Right ventricle myocardium (tissue), 1 donor: ENCODE data around the genes RNF115, HJV and GJA5.

DNA sequence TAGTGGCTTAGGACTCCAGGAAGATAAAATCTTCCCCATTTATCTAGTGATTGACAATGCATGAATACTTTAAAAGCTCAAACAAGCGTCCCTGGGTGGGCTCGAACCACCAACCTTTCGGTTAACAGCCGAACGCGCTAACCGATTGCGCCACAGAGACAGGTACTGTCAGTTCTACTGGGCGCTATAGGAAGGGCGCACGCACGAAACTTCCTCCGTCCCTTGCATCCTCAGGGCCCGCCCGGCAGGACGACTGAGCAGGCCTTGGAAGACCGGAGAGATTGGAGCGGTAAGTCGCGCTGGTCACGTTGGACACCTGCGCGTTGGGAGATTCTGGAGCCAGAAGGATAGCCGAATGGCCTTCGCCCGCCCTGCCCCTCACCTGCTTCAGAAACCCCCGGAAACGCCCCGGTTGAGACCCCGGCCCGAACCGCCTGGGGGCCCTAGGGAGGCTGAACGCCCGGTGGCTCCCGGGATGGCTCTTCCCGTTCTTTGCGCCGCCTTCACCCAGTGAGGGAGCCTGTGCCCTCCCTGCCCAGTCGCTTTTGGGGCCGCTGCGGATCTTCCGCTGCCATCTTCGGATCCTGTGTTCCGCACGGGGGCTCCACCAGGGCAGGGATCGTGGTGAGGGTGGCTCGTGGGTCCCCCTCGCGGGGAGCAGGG lies 25.1 kb upstream of the PPIAL4F start:
- PRO-cap, 2 experiments: no peak in any of the 2 experiments

- PRO-cap, 2 experiments: no peak in any of the 2 experiments
Measured at GRCh38 chr1:145720939-145721608, 1.8 kb downstream of the CD160 start.

DNA sequence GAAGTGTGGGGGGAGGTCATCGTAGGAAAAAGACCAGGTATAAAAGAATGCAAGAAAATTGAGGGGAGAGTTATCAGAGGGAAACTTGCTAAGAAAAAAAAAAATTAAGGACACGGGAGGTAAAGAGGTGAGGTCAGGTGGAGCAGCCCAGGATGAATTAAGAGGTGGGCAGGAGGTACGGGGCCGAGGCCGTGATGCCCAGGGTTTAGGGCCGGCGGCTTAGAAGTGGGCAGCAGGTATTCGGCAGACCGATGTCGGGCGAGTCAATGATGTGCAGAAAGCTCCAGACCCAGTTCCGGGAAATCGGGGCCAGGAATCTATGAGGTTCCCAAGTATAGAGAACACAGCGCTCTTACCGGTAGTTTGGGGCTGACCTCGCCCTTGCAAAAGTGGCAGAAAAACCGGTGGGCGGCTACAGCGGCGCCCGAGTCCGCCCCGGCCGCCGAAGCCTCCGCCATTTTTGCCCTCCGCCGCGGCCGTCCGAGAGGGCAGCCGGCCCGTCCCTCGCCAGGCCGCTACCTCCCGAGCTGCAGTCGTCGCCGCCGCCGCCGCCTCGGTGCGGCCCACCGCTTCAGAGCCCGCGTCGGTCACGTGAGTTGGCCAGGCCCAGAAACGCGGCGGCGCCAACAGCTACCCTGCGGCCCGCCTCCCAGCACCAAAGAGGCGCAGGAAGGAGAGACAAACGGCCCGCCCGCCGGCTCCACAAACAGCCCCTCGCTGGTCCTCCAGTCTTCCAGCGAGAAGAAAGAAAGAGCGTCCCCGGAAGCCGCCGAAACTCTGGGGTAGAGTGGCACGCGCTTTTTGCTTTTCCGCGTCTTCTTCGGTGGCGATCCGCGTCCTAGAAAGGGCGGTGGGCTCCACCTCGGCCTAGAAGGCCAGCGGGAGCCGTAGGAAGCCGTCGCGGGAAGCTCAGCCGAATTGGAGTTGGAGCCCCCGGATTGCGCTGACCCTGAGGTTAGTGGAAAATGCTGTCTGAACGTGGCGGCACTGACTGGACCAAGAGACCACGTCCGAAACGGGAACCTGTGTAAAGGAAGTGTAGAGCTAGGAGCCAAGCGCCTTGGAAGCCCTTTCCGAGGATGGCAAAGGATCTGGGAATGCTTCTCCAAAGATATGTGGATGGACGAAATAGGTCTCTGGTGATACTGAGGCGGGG lies at the start of gene RNF115:
Gene RNF115, minus strand, starts transcription at position 680 of the 1,156 bp plus-strand sequence.
- PRO-cap, 2 experiments: peak in 2 of 2 experiments; most common plus-strand start position 655 of the sequence (in 2); most common minus-strand start position 573 of the sequence (in 2)

- PRO-cap, 2 experiments: no peak in any of the 2 experiments
Measured at GRCh38 chr1:145961587-145962321, 2.6 kb downstream of the ANKRD34A start.

DNA sequence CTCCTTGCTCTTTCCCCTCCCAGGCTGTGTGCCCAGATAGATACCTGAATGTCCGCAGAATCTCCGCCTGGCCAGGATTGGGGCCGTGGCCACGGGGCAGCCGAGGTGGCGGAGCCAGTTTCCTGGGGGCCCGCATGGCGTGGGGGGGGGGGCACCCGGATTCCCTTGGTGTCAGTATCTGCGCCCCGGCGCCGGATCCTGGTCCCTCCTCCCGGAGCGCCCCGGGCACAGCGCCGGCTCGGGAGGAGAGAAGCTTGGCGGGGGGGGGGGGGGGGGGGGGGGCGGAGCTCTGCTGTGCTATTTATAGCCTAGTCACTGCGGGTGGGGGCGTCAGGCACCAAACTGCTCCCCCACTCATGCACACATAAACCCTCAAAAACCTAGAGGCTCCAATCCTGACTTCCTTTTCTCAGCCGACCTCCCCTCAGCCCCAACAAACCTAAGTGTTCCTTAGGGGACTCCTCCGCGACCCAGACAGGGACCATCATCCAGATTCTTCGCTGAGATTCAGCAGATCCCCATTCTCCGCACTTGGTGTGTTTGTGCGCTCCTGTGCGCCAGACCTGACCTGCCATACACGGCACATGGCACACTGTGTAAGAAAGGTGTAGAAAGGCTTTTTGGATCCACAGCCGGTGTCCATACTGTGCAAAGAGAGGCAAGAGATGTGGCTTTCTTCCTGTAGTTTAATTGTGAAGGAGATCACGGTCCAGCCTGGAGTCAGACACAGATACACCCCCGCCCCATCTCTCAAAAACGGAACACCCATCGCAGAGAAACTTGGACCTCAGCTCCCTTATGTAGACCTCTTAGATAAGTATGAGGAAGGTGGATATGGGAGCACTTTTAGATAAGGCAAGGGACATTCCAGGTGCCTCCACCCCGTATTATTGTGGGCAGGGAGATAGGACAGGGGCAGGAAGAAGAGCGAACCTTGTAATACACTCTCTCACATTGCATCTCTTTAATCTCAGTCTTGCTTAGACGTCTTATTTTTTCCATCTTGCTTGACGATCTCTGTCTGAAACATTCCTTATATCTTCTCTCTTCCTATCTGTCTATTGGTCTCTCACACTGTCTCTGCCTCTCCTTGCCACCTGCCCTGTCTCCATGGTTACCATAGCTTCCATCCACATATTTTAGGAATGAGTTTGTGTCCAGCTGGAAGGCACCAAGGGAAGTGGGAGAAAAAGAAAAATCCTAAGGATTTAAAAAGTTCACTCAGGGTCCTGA lies 1.6 kb downstream of the ANKRD34A start:
- PRO-cap, 2 experiments: peak in 2 of 2 experiments; most common plus-strand start position 304 of the sequence (in 2); most common minus-strand start position 200 of the sequence (in 1)

GRCh38 chr1:145978160-145978521 lies 13.7 kb downstream of the POLR3GL start:
- PRO-cap, 2 experiments: no peak in any of the 2 experiments

DNA sequence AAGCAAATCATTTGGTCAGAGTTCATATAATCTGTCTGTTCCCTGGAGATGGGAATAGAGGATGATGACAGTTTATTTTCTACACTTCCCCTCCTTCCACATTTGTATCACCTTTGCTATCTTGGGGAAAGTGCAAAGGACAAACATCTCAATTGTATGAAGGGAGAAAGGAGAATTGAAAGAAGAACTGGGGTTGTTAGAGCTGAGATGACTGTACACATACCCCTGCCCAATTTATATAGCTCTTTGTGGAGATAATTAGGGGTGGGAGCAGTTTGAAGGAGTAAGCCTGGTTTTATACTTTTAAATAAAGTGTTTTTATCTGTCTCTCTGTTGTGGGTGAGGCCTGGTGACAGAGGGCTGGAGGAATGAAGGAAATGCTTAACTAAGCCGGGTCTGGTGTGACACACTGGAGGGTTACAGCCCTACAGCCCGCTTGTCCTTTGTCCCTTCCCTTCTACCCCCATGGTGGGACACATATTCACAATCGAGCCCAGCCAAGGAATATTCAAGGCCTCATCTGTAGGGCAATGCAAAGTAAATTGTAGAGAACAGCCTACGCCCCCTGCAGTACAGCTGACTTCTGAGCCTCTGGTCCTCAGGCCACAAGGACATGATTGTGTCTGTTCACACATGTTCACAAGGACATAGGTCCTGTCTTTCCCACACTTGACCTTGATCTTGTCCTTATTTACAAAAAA lies 14.2 kb downstream of the POLR3GL start:
- PRO-cap, 2 experiments: no peak in any of the 2 experiments

DNA sequence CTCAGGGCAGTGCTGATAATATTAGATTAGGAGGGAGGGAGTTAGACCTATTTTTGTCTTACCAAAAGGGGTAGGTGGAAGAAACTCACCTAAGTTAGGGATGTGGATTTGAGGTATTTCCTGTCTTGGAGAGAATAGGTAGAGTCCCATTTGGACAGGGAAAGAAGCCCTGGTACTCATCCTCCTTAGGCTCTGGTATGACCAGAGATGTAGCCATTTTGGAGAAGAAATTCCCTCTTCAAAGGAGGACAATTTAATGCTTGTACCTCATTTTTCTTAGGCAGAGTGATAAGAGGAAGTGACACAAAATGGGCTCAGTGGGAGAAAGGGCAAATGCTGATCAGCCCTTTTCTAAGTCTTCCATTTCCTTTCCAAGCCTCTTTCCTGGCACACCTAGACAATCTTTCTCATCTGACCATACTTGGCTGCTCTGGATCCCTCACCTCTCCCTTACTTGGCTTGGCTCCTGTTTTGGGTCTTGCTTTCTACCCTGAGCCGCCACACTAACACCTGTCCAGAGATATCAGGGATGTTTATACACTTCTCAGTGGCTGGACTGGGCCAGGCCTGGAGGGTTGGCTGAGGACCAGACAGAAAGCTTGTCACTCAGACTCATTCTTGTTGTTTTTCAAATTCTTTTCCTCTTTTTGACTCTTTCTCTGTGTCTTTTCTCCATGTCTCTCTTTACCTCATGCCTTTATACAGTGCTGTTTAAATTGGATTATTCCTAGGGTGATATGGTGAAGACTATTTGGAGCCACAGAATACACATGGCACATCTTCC lies 13.2 kb downstream of the TXNIP start:
- PRO-cap, 2 experiments: peak in 2 of 2 experiments; most common plus-strand start position 563 of the sequence (in 1); most common minus-strand start position 508 of the sequence (in 2)

- PRO-cap, 2 experiments: no peak in any of the 2 experiments
Measured at GRCh38 chr1:145989724-145990291, 6.6 kb downstream of the TXNIP start.

DNA sequence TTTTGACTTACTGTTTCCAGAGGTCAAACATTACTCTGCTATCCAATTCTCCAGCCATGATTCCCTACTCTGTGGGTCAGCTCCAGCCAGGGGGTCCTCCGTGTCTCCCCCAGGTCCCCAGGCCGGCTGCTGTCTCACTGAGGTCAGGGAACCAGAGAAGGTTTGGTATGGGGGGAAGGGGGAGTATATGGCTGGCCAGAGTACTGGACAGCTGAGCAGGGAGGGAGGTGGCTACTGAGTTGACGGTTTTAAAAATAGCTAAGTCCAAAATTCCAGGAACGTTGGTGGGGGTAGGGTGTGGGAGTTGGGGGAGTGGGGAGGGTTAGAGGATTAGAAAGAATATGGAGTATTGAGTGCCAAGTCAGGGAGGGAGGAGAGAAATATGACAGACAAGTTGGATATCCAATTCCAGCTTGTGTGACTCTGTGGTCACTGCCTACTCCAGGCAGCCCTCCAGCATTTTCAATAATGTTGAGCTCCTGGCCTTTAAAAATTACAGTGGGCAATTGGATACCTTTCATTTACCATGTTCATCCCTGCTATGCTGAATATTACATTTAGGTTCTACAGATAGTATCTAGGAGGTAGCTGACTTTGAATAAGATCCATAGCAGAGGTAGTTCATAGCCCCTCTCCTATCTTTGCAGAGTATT lies at the start of gene HJV:
Gene HJV, minus strand, starts transcription at position 160 of the 653 bp plus-strand sequence.
- PRO-cap, 2 experiments: peak in 2 of 2 experiments; most common minus-strand start position 139 of the sequence (in 2)

GRCh38 chr1:146036933-146037590 lies 15.5 kb upstream of the HJV start:
- PRO-cap, 2 experiments: peak in 2 of 2 experiments; most common plus-strand start chr1:146037057 (in 2)

- PRO-cap, 2 experiments: no peak in any of the 2 experiments
Measured at GRCh38 chr1:146934344-146935234, 3.5 kb upstream of the NBPF12 start.

- PRO-cap, 2 experiments: no peak in any of the 2 experiments
Measured at GRCh38 chr1:147110605-147111263, 61.5 kb downstream of the PRKAB2 start.

- PRO-cap, 2 experiments: no peak in any of the 2 experiments
Measured at GRCh38 chr1:147237323-147237915, 5.1 kb upstream of the CHD1L start.

- PRO-cap, 2 experiments: peak in 2 of 2 experiments; most common plus-strand start chr1:147243137 (in 1); most common minus-strand start chr1:147243050 (in 2)
Measured at GRCh38 chr1:147242874-147243662, 584 bp downstream of the CHD1L start.

DNA sequence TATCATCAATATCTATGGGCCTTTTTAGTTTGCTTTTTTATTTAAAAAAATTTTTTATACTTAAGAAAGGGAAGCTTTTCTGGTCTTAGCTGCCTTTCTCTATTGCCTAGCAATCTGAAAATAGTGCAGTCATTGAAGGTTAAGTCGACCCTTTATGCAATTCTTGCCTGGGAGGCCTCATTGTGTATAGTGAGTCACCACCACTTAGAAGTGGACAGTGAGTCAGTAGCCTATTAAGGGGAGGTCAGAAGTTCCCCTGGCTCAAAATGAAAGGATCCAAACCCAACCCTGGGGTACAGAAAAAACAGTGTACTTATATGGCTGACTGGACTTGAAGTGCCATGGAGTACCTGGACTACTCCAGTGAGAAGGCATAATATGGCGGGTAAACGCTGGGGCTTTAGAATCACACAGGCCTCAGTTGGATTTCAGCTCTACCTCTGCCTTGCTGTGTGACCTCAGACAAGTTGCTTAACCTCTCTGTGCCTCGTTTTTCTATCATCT lies 2.2 kb upstream of the BCL9 start:
- PRO-cap, 2 experiments: no peak in any of the 2 experiments

GRCh38 chr1:147610969-147611418 lies 59.3 kb downstream of the ACP6 start:
- PRO-cap, 2 experiments: no peak in any of the 2 experiments

DNA sequence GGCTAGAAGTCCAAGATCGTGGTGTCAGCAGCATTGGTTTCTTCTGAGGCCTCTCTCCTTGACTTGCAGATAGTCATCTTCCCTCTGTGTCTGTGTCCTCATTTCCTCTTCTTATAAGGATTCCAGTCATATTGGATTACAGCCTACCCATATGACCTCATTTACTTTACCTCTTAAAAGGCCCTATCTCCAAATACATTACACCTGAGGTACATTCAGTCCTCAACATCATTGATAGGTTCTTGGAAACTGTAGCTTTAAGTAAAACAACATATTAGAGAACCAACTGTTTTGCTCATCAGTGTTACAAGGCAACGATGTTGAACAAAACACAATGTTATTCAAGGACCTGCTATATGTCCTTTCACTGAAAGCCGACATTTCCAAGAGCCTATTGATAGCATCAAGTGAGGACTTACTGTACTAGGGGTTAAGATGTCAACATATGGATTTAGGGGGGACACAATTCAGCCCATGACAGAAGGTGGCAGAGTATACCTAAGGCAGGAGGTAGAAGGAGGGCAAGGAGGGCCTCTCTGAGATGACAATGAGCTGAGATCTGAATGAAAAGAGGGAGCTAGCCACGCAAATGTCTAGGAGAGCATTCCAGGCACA lies 27.3 kb downstream of the ACP6 start:
- PRO-cap, 2 experiments: no peak in any of the 2 experiments

- PRO-cap, 2 experiments: no peak in any of the 2 experiments
Measured at GRCh38 chr1:147760511-147760887, at the start of gene GJA5. Gene GJA5 (minus strand): TSS chr1:147760602.

DNA sequence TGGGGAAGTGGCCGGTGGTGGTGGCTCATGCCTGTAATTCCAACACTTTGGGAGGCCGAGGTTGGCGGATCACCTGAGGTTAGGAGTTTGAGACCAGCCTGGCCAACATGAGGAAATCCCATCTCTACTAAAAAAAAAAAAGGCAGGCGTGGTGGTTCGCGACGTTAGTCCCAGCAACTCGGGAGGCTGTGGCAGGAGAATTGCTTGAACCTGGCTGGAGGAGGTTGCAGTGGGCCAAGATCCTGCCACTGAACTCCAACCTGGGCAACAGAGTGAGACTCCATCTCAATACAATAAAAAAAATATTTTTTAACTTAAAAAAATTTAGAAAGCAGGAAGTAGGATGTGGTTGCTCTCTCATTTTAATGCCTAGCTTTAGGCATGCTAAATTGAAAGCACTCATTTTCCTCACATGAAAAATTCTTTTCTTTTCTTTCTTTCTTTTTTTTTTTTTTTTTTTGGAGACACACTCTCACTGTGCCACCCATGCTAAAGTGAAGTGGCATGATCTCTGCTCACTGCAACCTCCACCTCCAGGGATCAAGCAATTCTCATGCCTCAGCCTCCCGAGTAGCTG lies 109.6 kb downstream of the PPIAL4G start:
- PRO-cap, 2 experiments: no peak in any of the 2 experiments